ENCODE data around the genes SNTB2, TMED6 and EXOSC6.

- PRO-cap, 2 experiments = no peak in any of the 2 experiments
These were observed 21.7 kb upstream of the SNTB2 start for GRCh38 chr16:69165248-69165655.

GRCh38 chr16:69186942-69187263 lies at the start of gene SNTB2:
Gene SNTB2, plus strand, starts transcription at chr16:69187164.
- PRO-cap, 2 experiments = peak in 2 of 2 experiments; most common plus-strand start chr16:69187136 (in 2); most common minus-strand start chr16:69187043 (in 2)

GRCh38 chr16:69320607-69321818 lies 9.4 kb downstream of the PDF start:
- PRO-cap, 2 experiments = no peak in any of the 2 experiments

GRCh38 chr16:69326098-69327244 lies 3.9 kb downstream of the PDF start:
- PRO-cap, 2 experiments = peak in 1 of 2 experiments; most common plus-strand start chr16:69326663 (in 1)

- PRO-cap, 2 experiments = peak in 1 of 2 experiments; most common plus-strand start chr16:69329272 (in 1)
These were observed 1.2 kb downstream of the PDF start for GRCh38 chr16:69328969-69329794.

DNA sequence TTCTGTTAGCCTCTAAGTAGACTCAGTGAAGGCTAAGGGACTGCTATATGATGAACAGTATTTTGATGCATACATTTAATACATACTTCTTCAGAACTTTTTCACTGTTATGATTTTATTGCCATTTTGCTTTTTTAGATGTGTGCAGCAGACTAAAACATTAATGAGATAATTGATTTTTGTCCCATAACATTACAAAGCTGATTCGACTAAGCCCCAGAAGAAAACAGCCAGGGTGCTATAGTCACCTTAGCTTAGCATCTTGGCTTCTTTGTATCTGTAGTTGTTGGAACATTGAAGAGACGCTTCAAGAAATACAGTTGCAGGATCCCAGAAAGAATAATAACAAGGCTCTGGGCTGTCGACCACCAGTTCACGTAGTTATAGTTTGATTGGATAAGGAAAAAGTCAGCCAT lies 3.6 kb downstream of the NIP7 start:
- PRO-cap, 2 experiments = no peak in any of the 2 experiments

DNA sequence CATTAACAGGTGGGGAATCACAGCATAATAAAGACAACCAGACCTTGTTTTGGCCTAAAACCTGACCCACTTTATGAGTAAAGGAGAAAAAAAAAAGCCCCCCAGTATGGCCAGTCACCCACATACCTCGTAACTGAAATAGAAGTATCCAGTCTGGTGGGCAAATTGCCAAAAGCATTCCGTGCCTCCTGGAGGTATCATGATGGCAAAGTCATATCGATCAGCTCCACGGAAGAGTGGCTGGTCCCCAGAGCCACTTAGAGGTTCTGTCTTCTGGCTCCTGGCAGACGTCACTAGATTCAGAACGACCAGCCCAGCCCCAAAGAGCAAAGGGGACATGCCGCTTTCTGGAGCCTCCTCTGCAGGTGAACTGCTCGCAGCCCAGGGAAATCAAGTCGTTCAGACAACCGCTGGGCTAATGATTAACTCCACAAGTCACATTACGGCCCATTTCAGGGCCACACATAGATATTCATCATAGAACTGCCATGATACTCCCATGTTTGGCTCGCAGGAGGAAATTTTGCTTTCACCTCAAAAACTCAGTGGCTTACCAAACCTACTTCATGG lies at the start of gene TMED6:
TSS of gene TMED6 (minus strand) at position 372 of the 570 bp plus-strand sequence.
- PRO-cap, 2 experiments = no peak in any of the 2 experiments

DNA sequence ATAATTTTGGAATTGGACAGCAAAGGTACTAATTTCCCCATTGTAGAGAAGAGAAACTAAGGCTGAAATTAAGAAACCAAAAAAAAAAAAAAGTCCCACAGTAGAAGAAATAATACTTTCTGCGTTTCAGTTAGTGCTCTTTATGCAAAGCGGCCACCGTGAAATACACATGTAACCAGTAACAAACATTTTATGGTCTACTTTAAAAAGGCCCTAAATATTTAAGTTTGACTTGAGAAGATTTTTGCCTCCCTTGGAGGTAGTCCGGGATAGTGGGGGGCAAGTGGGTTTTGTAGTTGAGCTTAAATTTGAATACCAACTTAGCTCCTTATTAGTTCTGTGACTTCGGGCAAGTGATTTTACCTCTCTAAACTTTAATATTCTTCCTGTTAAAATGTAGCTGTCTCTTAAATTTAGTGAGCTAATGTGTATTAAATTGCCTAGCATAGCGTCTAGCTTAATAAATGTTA lies 3.5 kb downstream of the NFAT5 start:
- PRO-cap, 2 experiments = no peak in any of the 2 experiments

DNA sequence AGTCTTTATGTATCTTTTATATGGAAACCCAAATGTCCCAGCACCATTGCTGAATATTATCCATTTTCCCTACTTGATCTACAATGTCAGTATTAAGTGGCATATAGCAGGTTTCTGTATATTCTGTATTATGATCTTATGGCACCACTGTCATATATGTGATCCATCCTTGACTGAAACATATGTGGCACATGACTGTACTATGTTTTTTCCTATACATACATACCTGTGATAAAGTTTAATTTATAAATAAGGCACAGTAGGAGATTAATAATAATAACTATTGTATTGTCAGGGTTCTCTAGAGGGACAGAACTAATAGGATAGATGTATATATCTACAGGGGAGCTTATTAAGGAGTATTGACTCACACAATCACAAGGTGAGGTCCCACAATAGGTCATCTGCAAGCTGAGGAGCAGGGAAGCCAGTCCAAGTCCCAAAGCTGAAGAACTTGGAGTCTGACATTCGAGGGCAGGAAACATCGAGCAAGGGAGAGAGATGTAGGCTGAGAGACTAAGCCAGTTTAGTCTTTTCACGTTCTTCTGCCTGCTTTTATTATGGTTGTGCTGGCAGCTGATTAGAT lies 28.8 kb downstream of the NFAT5 start:
- PRO-cap, 2 experiments = no peak in any of the 2 experiments

- PRO-cap, 2 experiments = no peak in any of the 2 experiments
These were observed 32.8 kb downstream of the NQO1 start for GRCh38 chr16:69693119-69694335.

DNA sequence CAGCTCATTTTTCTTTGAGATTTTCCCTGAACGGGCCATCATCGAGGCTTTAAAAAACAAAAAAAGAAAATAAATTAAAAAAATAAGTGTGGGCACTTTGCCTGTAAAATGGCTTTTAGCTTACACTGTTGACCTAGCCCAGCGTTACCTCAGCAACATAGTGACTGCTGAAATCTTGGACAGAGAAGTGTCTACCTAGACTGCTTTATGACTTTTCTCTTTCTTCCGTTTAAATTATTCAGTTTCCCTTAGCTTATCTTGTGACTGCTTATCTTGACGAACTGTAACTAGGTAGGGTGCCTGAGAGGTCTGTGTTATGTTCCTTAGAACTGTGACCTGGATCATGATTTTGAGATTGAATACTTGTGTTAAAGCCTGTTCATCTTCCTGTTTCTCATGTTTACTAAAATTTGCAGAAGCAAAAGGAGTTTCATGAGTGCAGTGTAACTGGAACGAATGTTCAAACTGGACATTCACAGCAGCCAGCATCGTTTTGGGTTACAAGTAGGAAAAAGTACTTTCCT lies 935 bp downstream of the WWP2 start:
- PRO-cap, 2 experiments = no peak in any of the 2 experiments

DNA sequence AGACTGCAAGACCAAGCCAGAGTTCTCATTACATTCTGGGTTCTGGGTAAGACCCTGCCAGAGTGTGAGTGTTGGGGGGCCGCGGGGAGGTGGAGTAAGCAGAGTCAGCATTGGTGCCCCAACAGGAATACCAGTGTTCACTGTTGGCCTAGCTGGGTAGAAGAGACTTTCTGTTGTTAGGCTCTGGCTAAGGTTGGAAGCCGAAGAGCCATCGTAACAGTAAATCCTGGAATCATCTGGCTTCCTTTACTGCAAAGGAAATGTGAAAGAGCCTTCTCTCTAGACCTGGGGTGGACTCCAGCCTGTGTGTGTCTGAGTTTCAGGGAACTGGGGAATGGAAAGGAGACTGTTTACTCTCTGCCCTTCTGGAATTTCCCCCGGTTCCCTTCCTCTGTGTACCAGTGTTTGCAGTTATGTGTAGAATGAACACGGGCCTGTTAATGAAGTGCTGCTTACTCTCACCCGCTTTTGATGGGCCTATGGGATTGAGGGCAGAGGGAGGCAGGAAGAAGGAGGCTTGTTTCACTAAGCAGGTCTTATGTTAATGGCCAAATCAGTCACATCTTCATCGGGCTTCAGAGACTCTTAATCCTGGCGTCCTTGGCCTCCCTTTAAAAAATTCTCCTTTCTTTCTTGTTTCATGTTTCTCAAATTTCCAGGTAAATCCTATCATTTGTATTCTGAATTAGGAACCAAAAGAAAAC lies 68.6 kb downstream of the WWP2 start:
- PRO-cap, 2 experiments = no peak in any of the 2 experiments

DNA sequence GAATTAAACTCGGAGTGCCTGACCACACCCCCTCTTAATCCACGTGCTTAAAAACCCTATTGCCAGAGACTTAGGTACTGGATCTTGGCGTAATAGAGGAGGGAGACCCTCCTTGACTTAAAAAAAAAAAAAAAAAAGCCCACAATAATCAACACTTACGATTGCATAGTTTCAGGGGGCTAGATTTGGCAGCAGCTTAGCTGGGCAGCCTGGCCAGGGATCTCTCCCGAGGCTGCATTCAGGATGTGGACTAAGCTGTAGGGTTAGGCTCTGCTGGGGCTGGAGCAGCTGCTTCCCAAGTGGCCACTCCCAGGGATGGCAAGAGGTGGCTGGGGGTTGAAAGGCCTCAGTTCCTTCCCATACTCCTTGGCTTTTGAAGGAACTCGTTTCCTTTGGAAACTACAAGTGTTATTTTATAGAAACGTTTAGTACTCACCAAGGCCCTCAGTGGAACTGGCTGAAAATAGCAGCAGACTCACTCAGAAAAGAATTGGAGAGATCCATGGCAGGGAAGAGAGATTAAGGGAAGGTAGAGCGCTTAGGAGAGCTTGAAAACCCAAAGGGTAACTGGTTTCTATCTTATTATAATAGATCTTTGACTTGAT lies 76.3 kb downstream of the WWP2 start:
- PRO-cap, 2 experiments = no peak in any of the 2 experiments

DNA sequence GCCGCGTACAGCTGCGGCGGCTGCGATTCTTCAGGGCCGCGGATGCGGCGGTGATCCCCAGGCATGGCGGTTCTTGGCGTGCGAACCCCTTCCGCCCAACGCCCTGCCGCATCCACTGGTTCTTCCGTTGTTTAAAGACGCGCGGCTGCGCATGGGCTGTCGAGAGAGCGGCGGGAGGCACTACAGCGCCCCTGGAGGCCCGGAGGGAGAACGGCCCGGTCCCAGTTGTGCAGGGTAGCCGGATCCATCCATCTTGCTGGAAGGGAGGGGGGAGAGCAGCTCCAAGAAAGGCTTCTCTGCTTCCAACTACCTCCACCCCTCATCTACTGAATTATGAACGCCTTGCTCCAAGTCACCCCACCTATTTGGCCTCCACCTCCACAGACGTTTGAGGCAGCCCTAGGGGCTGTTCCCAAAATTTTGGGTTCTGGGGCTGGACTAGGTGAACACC lies at the start of gene EXOSC6:
TSS of gene EXOSC6 (minus strand) at position 105 of the 451 bp plus-strand sequence.
- PRO-cap, 2 experiments = peak in 2 of 2 experiments; most common minus-strand start position 105 of the sequence (in 2)

GRCh38 chr16:70380228-70380400 lies 33.4 kb downstream of the DDX19A start:
- PRO-cap, 2 experiments = no peak in any of the 2 experiments

GRCh38 chr16:70427905-70428809 lies 10.7 kb downstream of the ST3GAL2 start:
- PRO-cap, 2 experiments = peak in 1 of 2 experiments; most common plus-strand start chr16:70428336 (in 1); most common minus-strand start chr16:70428135 (in 1)

DNA sequence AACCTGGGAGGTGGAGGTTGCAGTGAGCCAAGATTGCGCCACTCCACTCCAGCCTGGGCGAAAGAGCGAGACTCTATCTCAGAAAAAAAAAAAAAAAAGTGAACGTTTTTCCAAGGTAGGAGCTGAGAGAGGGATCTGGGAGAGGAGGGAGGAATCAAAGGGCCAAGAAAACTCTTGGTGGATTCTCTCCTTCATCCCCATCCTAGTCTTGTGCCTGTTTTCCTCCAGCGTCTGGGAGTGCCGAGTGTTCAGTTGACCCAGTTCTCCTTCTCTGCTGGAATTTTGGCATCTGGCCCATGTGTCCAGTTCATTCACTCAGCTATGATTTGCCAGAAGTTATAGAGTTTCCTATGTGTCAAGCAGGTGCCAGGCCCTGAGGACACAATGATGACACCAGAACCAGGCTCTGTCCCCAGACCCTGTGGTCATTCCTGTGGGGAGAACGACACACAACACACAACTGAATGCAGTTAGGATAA lies 36.2 kb upstream of the IL34 start:
- PRO-cap, 2 experiments = no peak in any of the 2 experiments

- PRO-cap, 2 experiments = no peak in any of the 2 experiments
These were observed 2.5 kb upstream of the MTSS2 start for GRCh38 chr16:70688177-70688909.

- PRO-cap, 2 experiments = peak in 1 of 2 experiments; most common plus-strand start chr16:70715470 (in 1); most common minus-strand start chr16:70715196 (in 1)
These were observed 29.4 kb upstream of the MTSS2 start for GRCh38 chr16:70715054-70715763.

DNA sequence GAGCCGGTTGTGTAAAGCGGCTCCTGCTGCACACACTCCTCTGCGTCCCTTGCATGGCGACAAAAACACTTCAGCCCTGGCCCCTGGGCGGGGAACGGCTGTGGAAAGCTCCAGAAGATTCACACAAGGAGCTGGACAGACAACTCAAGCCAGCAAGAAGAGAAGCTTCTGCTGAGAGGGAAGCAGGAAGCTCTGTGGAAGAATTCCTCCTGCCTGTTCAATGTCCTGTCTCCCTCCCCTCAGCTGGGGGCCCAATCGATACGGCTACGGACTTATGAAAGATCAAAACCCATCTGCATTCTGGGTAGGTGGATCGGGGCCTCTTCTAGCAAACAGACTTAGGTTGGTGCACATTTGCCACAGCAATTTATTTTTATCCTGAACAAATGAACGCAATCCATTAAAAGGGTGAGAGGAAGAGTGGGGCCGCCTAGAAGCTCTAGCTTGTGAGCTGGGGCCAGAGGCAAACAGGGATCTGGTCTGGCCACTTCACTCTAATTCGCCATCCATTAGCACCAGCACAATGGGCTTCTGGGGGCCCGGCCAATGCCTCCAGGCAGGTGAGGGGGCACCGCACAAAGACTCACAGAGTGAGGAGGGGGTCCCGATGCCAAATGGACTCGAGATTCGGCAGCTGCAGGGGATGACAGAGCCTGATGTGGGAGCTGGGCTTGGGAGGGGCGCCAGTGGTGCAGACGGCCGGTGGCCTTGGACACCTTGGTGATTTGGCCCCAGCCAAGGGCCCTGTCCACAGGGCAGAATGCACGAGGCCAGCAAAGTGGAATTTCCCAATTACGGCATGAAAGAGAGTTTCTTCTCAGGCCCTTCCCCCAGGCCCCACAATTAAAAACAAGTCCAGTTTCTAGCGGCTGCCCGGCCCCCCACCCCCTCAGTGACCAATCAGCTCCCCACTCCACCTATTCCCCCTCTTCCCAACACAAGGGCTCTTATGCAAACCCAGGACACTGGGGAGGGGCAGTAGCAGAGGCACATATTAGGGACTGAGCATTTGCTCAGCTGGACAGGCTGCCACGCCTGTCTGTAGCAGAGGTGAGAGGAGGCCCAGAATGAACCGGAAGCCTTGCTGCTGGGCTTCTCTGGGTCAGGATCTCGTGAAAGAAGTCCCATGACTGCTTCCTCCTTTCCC lies 39.1 kb upstream of the MTSS2 start:
- PRO-cap, 2 experiments = no peak in any of the 2 experiments

Data from psoas muscle (tissue), 2 donors.